A549 (cell line): ENCODE measurements around a stretch of chr1.

- PRO-cap: no peak
CAGE:
- cytosol, long polyA plus RNA: no peak
- long polyA plus RNA: no peak
- nucleus, long polyA plus RNA: no peak
Observed at GRCh38 chr1:92960208-92960998, 859 bp downstream of the DIPK1A start.

- PRO-cap: no peak
CAGE:
- cytosol, long polyA plus RNA: no peak
- long polyA plus RNA: no peak
- nucleus, long polyA plus RNA: no peak
Observed at GRCh38 chr1:93110138-93110710, 31.1 kb downstream of the MTF2 start.

DNA sequence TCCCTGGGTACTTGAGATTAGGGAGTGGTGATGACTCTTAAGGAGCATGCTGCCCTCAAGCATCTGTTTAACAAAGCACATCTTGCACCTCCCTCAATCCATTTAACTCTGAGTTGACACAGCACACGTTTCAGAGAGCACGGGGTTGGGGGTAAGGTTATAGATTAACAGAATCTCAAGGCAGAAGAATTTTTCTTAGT lies 68.3 kb upstream of the DR1 start:
- PRO-cap: no peak
CAGE:
- cytosol, long polyA plus RNA: no peak
- long polyA plus RNA: no peak
- nucleus, long polyA plus RNA: no peak

DNA sequence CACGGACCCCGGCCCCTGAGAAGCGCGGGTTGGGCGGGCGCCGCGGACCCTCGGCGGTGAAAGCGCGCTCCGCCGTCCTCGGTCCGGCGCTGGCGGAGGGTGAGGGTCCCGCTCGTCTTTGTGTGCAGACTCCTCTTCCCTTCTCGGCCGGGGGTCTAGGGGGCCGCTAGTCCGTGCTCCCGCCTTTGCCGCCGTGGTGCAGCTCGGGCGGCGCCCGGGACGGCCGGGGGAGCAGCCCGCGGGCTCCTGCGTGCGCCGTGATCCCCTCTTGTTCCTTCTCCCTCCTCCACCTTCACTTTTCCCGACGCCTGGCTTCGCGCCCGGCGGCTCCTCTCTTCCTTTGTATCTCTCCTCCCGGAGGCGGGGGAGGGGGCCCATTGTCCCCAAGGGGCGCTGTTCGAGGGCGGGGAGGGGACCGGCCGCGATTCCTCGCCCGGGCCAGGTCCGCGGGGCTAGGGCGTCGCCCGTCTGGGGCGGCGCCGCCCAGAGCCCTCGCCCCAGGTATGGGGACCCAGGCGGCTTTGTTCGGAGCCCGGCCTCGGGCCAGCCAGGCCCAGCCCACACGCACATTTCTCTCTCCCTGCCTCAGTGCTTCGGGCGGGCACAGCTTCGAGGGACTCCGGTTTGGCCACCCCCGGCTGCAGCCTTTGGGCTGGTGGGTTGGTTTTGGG lies 548 bp downstream of the FNBP1L start:
- PRO-cap: no peak
CAGE:
- cytosol, long polyA plus RNA: no peak
- long polyA plus RNA: no peak
- nucleus, long polyA plus RNA: no peak

- PRO-cap: no peak
CAGE:
- cytosol, long polyA plus RNA: no peak
- long polyA plus RNA: no peak
- nucleus, long polyA plus RNA: no peak
Observed at GRCh38 chr1:93473605-93474204, 25.8 kb downstream of the FNBP1L start.

- PRO-cap: no peak
CAGE:
- cytosol, long polyA plus RNA: no peak
- long polyA plus RNA: no peak
- nucleus, long polyA plus RNA: no peak
Observed at GRCh38 chr1:93624038-93624402, 57.6 kb downstream of the BCAR3 start.

- PRO-cap: no peak
CAGE:
- cytosol, long polyA plus RNA: no peak
- long polyA plus RNA: no peak
- nucleus, long polyA plus RNA: no peak
Observed at GRCh38 chr1:93676409-93676974, 5.1 kb downstream of the BCAR3 start.

DNA sequence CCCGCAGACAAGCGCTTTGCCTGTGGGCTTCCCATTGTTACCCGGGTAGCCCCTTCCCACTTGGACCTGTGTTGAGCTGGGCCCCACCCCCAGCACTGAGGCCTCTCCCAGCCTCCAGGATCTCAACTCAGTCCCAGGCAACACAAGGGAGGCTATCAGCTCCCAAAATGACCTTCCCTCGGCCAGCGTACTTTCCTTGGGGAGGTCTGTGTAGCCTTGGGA lies 1.3 kb downstream of the BCAR3 start:
- PRO-cap: no peak
CAGE:
- cytosol, long polyA plus RNA: no peak
- long polyA plus RNA: no peak
- nucleus, long polyA plus RNA: no peak

DNA sequence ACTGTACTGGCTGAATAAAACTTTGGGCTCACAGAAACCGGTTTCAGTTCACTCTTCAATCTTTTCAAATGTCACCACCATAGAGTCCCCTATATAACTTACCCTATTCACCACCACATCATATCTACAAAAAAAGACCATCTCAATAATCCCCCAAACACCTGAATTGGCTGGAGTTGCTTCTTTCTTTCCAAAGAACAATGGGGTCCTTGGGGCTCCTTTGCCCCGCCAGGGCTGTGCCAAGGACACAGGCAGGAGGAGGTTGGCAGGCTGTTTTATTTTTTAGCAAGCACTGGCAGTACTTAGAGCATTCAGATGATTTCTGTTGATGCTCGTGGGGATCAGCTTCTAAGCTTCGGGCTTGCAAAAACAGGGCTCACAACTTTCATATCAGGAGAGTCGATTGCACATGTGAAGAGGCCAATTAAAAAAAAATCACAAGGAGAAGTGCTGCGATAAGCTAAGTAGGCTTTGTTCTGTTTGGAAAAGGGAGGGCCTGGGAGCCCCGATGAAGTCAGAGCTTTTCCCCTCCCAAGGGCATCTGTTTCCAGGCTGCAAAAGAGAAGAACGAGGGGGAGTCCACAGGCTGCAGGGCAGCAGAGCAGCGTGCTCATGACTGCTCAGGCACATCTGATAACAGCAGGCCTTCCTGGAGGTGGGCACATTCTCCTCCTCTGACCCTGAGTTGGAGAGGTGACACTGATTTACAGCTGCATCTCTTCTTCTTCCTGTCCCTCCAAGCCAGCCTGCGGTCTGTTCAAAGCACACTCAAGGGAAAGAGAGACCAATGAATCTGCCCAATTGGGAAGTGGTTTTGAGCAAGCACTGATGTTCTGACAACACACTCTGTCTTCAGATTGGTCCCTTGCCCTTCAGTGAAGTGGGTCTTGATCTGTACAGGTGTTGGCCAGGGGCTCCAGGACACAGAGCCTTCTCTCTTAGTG lies 27.2 kb upstream of the BCAR3 start:
- PRO-cap: no peak
CAGE:
- cytosol, long polyA plus RNA: no peak
- long polyA plus RNA: no peak
- nucleus, long polyA plus RNA: no peak

DNA sequence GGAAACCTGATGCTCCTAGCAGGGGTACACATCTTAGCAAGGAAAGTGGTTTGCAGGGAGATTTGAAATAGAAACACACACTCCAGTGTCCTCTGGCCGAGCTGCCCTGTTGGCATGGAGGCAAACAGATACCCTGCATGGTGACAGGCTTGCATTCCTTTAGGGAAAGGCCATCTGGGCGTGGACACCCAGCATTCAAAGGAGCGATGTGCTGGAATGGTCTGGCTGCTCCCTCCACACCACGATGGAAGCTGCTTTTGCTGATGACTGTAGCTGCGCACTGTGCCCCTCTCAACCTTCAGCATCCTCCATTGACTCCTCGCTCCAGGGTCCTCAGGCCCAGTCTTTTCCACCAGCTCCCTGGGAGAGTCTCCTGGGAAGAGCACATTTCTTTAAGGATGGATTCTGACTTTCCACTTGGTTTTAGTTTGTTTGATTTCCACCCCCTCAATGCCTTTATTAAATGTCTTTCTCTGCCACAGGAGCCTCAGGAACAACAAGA lies 41.6 kb upstream of the BCAR3 start:
- PRO-cap: no peak
CAGE:
- cytosol, long polyA plus RNA: no peak
- long polyA plus RNA: no peak
- nucleus, long polyA plus RNA: no peak

DNA sequence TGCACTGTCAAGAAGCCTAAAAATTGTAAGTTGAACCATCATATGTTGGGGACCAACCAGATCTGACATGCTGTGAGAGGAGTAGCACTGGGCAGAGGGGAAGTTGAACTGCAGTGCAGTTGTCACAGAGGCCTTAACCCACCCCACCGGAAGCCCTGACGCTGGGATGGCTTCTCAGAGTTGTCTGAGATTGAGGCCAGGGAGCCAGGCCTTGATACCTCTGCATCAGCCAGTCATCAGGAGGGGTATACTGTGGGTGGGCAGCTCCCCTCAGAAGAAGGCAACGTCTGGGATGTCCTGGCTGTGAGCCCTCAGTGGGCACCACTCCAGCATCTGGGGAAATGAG lies 47.8 kb upstream of the BCAR3 start:
- PRO-cap: no peak
CAGE:
- cytosol, long polyA plus RNA: no peak
- long polyA plus RNA: no peak
- nucleus, long polyA plus RNA: no peak

DNA sequence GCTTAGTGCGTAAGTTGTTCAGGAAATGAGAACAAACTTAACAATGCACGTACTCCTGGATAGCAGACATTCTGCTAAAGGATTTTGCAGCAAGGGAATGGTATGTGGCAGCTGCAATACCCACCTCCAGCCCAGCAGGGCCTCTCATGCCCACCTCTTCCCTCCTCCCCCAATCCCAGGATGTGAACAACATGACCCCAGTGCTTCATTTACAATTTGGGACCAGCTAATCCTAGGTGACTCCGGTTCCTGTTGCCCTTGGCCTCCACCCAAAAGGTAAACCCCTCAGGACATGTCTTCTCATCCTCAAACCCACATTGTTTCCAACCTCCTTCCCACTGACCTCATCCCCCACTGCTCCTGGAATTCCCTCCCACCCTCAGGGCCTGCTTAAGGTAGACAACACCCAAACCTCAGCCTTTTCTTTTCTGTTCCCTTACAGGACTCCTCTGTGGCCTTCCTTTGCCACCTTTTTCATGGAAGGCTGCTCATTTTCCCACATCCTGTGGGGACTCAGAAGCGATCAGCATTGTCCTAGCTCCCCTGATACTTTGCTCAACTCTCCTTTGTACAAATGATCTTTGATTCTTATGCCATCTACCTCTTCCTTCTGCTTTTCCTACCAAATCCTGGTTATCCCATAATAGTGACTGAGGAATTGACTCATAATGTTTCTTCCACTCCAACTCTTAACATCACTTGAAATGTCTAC lies 98.2 kb upstream of the BCAR3 start:
- PRO-cap: no peak
CAGE:
- cytosol, long polyA plus RNA: no peak
- long polyA plus RNA: no peak
- nucleus, long polyA plus RNA: no peak

DNA sequence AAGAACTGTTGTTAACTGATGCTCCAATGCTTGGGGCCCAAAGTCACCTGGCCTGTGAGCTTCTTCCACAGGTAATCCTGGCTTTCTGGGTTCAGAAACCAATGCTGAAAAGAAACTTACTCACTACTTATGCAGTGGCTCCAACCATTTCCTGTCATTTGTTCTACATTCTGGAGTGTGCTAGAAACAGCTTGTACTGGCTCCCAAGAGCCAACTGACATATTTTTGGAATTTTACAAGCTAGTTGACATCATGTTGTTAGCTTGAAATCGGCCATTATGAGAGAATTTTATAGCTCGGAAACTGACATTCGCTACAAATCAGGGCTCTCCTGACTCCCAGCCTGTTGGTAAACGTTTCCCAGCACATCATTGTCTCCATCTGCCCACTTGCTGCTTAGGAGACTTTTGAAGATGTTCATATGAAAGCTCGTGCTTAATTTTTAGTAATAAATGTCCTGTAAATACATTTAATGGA lies 67.3 kb downstream of the DNTTIP2 start:
- PRO-cap: no peak
CAGE:
- cytosol, long polyA plus RNA: no peak
- long polyA plus RNA: no peak
- nucleus, long polyA plus RNA: no peak

DNA sequence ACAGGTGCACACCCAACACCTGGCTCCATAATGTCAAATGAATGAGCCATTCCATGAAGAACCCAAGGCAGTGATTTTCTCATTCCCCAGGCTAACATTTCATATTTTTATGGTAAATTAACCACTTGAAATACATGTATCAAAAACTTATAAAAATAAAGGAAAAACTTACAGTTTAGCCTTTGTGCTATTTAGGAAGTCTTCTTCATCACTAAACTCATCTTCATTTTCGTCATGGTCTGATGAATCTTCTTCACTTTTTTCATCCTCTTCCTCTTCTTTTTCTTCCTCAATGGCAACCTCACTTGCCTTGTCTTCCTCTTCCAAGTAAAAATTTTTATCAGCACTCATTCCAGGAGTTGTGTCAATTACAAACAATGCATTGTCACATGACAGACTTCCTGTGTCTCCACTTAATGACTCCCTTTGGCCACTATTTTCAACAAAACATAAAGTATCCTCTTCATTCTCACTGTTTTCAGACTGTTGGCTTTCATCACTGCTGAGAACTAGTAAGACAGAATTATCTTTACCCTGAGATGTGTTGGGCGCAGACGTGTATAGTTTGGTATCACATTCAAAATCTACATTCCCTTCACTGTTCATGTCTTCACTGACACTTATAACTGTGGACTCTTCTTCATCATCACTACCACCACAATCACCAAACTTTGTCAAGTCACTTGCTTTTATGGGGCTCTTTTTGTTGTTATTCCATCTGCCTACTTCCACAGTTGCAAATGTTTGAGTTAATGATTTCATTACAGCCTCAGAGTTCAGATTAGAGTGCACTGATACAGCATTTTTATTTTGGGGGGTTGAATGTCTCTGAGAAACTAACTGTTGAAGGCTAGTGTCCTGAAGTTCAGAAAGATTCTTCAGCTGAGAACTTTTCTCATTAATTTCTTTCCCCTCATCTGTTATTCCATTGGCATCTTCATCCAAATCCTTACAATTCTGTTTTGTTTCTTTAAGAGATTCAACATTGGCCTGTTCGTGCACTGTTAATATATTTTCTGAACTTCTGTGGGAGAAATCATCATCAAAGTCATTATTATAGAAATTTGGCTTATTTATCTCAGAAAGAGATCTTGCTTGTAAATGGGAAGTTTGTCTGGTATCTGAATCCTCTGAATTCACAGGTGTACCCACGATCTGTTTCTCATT lies 2.5 kb downstream of the DNTTIP2 start:
- PRO-cap: no peak
CAGE:
- cytosol, long polyA plus RNA: no peak
- long polyA plus RNA: start-site peak on the minus strand centred at position 563 of the sequence, 713 bp wide, 677 and 211 reads in 2 replicates
- nucleus, long polyA plus RNA: start-site peak on the minus strand centred at position 666 of the sequence, 970 bp wide, 1,213 and 856 reads in 2 replicates

DNA sequence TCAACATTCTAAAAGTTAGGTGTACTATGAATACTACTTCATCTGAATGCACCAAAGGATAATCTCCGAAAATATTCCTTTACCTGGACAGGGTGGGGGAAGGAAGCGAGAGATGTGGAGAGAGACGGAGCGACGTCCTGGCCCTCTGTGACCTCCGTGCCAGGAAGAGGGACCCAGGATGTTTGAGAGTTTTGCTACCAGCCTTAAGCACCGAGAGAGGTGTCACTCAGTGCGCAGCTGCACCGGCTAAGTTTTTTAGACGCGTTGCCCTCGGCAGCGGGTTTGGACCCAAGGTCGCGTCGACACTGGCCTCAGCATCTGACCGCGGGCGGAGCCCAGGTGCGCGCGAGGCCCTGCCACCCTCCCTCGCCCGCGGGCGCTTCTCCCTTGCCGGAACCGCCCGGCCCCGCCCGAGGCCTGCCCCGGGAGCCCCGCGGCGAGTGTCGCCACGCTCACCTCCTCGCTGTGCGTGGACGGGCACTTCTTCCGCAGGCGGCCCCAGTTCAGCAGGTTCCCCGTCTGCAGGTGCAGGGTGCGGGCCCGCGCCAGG lies 573 bp downstream of the GCLM start:
- PRO-cap: bidirectional peak, plus-strand start at position 317 of the sequence, minus-strand start at position 323 of the sequence
CAGE:
- cytosol, long polyA plus RNA: no peak
- long polyA plus RNA: no peak
- nucleus, long polyA plus RNA: no peak

GRCh38 chr1:94091947-94092397 lies 29.0 kb downstream of the ABCA4 start:
- PRO-cap: no peak
CAGE:
- cytosol, long polyA plus RNA: no peak
- long polyA plus RNA: no peak
- nucleus, long polyA plus RNA: no peak

DNA sequence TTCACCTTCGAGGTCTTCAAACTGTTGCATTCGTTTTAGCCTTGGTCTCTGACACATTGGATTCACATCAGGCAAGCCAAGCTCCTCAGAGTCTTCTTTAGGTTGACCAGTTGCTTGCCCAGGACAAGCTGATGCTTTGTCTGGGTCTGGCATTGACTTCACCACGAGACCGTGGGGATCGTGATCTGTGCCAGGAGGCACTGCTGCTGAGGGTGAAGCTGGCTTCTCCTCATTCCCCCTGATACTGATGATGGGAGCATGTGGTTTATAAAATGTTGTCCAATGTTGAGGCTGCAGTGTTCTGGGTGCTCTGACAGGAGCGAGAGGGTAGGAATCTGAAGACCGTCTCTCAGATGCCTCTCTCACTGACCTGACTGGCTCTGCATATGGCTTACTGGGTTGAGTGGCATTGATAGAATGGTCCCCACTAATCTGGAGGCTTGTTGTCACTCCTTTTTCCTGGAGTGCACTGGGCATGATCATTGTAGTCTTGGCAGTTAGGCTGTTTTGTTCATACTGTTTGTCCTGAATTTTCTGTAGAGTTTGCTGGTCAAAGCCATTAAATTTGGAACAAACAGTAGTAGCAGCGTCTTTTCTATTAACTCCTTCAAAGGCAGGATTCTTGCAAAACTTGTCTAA lies 53.1 kb upstream of the ABCA4 start:
- PRO-cap: no peak
CAGE:
- cytosol, long polyA plus RNA: no peak
- long polyA plus RNA: no peak
- nucleus, long polyA plus RNA: no peak

- PRO-cap: no peak
CAGE:
- cytosol, long polyA plus RNA: no peak
- long polyA plus RNA: no peak
- nucleus, long polyA plus RNA: no peak
Observed at GRCh38 chr1:94188709-94189530, 48.5 kb downstream of the ARHGAP29 start.

- PRO-cap: no peak
CAGE:
- cytosol, long polyA plus RNA: no peak
- long polyA plus RNA: no peak
- nucleus, long polyA plus RNA: no peak
Observed at GRCh38 chr1:94192207-94192872, 45.0 kb downstream of the ARHGAP29 start.

- PRO-cap: no peak
CAGE:
- cytosol, long polyA plus RNA: no peak
- long polyA plus RNA: no peak
- nucleus, long polyA plus RNA: no peak
Observed at GRCh38 chr1:94246097-94246338, 8.6 kb upstream of the ARHGAP29 start.